ENCODE measurements around a stretch of chr18.

GRCh38 chr18:111208-111367 lies 47.3 kb upstream of the USP14 start:
- PRO-cap = no peak

DNA sequence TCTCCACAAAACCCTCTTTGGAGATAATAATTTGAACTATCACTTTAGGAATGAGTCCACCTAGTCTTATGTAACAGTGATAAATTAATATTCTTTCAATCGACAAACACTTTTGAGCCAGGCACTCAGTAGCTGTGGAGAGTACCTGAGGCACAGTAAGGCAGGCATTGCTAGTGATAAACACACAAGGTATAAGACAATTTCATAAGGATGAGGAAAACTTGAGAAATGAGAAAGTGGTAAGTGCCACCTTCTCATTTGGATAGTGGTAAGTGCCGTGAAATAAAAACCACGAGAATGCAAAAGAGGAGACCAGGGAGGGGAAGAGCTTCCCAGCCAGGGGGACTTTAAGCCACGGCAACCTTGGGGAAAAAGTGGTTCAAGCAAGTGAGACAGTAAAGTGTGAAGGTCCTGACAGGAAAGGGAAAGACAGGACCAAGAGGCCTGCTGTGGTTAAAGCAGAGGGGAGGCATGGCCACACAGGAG lies 50.4 kb downstream of the THOC1 start:
- PRO-cap = no peak

DNA sequence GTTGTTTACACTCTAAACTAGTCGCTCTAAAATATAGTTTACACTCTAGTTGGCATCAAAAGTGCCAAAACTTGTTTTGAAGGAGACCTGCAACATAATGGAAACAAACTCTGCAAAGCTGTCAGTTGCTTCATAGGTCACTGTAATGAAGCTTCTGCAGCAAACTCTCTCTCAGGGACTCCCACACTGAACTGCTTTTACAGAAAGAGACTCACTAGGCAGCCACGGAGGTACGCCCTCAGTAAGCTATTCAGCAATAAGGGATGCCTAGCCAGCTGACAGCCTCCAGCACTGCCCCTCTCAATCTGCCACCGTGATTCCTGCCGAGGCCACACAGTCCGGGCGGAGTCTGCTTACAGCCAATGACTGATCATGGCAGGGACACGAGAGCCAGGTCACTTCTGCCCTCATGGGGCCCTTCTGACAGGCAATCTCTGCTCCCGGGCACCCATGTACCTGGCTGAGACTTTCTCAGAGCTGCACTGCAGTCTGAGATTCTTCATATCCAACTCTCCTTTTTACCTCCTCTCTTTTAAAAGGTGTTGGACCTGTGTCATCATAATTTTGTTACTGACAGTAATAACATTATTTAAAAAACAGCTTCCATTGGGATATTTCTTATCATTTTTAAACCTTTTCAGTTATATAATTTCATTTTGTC lies 51.0 kb downstream of the COLEC12 start:
- PRO-cap = no peak

DNA sequence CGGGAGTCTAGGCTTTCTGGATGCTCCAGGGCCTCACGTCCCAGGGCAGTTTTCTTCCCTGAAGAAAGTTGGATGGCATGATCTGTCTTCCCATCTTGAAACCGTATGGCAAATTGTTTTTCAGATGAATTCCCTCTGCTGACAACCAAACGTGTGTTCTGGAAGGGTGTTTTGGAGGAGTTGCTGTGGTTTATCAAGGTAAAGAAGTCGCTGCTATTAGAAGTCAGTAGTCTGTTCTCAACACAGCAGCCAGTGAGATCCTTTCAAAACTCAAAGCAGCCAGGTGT lies 2.0 kb downstream of the TYMS start:
- PRO-cap = no peak

DNA sequence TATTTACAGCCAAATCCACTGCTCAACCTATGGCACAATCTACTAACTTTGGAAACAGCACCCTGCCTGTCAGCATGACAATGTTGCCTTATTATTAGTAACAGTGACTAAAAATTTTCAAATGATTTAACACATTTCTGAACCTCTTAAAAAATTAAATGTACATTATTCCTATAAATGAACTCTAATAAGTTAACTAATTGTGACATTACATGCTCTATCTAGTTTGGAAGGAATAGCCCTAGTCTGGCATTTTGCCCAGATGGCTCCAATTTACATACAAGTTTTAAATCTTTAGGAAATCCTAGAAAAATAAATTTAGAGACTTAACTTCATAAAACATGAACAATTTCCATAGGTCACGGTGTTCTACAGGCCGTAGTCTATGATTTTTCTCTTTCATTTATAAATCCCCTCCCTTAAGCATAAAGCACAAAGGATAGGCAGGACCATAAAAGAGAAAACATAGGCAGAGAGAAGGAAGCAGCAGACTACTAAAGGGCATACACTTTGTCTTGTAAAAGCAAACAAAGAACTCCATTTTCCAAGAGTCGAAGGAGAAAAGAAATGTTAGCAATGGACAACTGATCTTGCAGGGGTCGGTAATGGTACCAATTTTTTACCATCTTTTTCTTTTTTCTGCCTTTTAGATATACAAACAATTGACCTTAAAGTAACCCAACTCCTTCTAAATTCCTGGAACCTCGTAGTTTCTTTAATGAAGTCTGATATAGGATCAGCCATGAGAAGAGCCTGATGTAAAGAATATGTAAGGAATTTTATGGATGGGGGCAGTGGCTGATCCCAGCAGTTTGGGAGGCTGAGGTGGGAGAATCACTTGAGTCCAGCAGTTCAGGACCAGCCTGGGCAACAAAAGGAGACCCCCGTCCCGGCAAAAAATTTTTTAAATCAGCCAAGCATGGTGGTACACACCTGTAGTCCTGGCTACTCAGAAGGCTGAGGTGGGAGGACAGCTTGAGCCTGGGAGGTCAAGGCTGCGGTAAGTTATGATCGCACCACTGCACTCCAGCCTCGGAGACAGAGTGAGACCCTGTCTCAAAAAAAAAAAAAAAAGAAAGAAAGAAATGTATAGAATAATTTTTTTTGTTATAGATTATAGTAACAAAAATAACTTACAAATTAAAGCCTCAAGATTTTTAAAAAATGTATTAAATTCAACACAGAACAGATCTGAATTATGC lies 33.3 kb downstream of the YES1 start:
- PRO-cap = no peak

- PRO-cap = no peak
These were observed 14.0 kb downstream of the YES1 start for GRCh38 chr18:797956-798523.

- PRO-cap = no peak
These were observed 13.3 kb downstream of the YES1 start for GRCh38 chr18:798524-799374.

- PRO-cap = no peak
These were observed 3.6 kb downstream of the YES1 start for GRCh38 chr18:808229-809008.

DNA sequence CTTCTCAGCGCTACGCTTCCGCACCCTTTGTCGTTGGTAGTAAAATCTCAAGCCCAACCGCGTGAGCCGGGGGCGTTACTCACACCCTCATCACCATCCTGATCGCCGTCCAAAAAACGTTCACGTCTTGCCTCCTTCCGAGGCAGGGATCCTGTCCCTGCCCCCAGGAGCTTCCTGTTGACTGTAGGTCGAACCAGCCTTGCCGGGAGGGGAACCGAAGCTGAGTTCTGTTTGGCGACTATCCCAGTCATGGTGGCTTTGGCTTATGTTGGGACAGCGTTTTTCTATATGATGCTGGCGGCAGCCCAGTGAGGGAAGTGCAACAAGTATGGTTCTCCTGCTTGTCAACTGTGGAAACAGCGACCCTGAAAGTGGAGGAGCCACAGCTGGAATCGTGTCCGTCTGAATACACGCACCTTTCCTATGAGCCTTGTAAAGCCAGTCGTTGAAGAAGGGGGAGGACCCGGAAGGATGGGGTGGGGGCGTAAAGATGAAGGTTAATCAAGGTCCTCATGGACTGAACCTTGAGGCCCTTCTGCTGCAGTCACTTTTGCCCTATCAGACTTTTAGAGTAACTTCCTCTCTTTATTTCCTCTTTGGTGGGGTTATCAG lies 887 bp upstream of the YES1 start:
- PRO-cap = bidirectional peak, plus-strand start at position 90 of the sequence, minus-strand start outside the sequence

DNA sequence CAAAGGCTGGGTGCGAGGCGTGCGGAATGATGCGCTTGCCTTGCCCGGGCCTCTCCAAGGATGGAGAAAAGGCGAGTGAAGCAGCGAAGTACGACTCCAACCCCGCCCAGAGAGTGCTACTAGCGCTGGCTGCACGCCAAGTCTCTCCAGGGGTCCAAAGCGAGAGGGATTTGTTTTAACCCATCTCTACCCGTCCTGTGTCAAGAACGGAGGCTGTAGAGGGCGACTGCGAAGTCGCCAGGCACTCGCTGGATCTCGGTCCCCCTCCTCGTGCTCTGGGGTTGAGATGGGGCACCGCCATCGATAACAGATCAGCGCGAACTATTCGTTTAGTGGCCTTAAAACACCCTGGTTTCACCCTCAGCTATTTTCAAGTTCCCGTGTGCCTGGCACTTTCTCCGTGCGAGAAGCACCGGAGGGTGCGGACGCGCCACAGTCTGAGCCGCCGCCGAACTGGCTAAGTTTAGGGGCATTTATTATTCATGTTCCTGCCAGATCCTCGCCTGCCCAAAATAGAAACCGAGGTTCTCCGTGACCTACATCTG lies 2.0 kb downstream of the ADCYAP1 start:
- PRO-cap = no peak

GRCh38 chr18:1392560-1393515 lies 488.2 kb downstream of the ADCYAP1 start:
- PRO-cap = no peak

DNA sequence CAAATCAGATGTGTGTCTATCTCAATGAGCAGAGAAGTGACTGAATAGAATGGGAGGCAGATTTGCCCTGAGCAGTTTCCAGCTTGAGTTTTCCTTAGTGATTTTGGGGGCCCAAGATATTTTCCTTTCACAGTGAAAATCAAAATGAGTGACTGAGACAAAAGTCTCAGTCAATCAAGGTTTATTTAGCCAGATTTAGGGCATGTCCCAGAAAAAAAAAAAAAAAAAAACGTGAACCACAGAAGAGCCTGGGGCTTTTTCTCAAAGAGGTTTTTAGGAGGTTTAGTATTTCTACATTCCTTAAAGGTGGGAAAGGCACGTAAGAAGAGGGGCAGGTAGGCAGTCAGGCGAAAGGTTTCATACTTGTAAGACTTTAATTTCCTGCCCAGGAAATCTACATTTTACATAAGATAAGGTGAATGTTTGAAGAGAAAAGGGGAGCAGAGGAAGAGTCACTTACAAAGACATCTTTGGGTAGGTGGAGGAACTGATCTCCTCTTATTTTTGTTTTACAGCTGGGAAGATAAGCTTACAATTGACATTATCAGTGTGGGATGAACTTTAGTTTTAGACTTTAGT lies 514.7 kb downstream of the METTL4 start:
- PRO-cap = unidirectional peak, plus-strand start at position 219 of the sequence

- PRO-cap = no peak
These were observed 146.9 kb downstream of the METTL4 start for GRCh38 chr18:2424310-2424883.

- PRO-cap = no peak
These were observed 55.2 kb downstream of the METTL4 start for GRCh38 chr18:2515823-2516742.

DNA sequence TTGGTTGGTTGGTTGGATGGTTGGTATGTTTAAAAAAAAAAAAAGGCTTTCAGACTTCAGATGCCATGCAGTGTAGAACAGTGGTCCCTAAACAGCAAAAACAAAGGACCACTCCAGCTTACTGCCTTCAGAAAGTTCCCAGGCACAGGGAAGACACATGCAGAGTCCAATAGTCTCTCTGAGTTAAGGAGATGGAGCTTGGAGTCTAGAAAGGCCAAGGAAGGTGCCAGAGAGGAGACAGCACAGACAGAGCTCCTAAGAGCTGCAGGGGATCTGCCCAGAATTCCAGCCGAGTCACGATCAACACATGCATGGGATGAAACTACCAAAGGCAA lies 15.5 kb downstream of the METTL4 start:
- PRO-cap = no peak

DNA sequence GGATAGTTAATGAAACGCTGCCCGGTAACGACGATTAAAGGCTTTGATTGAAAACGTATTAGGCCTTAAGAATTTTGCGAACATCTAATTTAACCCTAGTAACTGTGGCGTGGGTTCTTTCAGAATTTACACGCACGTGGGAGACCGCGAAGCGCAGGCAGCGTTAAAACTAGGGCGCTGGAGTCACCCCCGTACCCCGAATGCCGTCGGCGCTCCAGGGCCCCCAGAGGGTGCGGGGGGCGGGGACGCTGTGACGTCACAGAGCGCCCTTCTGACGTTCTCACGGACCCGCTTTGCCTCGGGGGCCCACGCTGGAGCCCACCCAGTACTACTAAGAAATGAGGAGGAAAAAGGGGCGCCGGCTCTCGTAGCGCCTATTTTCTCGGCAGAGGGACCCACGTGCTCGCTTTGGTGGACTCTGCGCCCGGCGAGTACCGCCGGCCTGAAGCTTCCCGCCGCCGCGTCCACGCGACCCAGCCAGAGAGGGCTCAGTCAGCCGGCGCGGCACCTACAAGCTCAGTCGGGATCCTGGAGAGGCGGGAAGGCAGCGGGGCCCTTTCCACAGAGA lies 537 bp upstream of the SMCHD1 start:
- PRO-cap = bidirectional peak, plus-strand start at position 519 of the sequence, minus-strand start at position 202 of the sequence

GRCh38 chr18:2656942-2657191 lies 1.3 kb downstream of the SMCHD1 start:
- PRO-cap = no peak

DNA sequence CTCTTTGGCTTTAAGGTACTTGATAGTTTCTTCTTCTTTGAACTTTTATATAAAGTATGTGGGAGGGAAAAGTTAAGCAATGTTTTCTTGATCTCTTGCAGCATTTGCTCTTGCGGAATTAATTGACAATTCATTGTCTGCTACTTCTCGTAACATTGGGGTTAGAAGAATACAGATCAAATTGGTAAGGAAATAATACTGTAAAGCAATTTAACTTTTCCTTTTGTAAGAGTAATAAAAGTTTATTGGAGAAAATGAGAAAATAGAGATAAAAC lies 17.6 kb downstream of the SMCHD1 start:
- PRO-cap = no peak

- PRO-cap = no peak
These were observed 69.1 kb upstream of the EMILIN2 start for GRCh38 chr18:2777635-2778255.

GRCh38 chr18:2853220-2853620 lies 6.4 kb downstream of the EMILIN2 start:
- PRO-cap = no peak

Data from ileum (tissue), 1 donor.